ENCODE measurements around the genes TATDN3 and CENPF.

DNA sequence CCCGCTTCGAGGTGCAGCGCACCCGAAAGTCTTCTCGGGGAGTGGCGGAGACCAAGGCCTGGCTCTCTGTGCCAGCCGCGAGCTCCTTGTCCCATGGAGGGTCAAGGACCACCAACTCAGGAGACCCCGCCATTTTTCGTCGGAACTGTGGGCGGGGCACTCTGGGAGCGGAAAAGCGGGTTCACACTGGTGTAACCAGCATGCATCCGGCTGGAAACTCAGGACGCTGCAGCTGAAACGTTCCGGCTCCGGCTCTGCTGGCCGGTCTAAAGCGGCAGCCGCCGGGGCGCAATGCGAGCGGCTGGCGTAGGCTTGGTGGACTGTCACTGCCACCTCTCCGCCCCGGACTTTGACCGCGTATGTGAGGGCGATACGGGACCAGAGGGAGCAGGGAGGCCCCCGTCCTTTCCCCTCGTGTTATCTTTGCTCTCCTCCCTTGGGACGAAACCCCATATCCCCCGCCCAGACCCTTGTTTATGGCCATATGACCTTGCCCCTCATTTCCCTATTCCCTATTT lies at the start of gene TATDN3:
TATDN3 (plus strand) TSS at position 264 of the 518 bp plus-strand sequence.
- PRO-cap = bidirectional peak, plus-strand start at position 296 of the sequence, minus-strand start at position 147 of the sequence

- PRO-cap = no peak
Observed at GRCh38 chr1:212858624-212859280, 677 bp downstream of the FLVCR1 start.

GRCh38 chr1:213582486-213582728 lies 405.4 kb upstream of the PROX1 start:
- PRO-cap = unidirectional peak, plus-strand start at chr1:213582620

GRCh38 chr1:214004525-214004867 lies 16.7 kb downstream of the PROX1 start:
- PRO-cap = no peak

- PRO-cap = no peak
Observed at GRCh38 chr1:214318814-214319481, 38.0 kb downstream of the SMYD2 start.

DNA sequence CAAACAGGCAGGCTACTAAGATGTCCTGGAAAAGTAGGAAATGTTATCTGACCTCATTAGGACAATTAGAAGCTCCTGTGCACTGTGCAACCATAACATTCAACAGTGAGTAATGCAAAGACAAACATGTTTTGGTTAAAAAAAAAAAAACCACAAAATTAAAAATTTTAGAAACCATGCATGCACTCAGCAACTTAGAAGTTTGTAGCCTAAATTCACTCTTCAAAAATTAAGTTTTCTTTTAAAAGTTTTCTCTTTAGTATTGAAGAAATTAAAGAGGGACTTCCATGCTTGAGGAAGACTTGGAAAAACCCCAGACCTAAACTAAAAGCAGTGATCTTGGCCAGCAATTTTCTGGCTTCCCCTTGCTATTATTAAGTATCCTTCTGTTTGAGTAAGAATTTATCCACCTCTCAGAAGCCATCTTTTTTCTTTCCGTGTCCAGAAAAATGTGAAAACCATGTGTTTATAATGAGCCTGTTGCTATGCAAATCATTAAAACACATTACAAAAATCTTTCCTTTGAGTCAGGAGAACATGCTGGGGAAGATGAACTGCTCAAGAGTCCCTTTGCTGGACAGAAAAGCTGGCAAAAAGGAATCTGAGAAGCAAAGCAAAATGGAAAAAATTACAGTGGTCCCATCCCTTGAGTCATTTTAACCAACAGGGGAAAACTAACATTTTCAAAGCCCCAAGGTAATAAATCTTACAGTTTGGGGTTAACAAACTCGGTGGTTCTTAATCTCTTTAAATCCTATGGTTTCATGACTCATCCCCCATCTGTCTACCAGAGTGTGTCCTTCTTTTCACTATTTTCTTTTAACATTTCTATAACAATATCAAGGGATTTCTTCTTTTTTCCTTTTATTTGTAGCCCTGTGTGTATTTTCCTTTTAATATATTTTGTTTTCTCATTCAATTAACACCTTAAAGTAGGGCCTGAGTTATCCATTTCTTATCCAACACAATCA lies 105.7 kb downstream of the PTPN14 start:
- PRO-cap = no peak

DNA sequence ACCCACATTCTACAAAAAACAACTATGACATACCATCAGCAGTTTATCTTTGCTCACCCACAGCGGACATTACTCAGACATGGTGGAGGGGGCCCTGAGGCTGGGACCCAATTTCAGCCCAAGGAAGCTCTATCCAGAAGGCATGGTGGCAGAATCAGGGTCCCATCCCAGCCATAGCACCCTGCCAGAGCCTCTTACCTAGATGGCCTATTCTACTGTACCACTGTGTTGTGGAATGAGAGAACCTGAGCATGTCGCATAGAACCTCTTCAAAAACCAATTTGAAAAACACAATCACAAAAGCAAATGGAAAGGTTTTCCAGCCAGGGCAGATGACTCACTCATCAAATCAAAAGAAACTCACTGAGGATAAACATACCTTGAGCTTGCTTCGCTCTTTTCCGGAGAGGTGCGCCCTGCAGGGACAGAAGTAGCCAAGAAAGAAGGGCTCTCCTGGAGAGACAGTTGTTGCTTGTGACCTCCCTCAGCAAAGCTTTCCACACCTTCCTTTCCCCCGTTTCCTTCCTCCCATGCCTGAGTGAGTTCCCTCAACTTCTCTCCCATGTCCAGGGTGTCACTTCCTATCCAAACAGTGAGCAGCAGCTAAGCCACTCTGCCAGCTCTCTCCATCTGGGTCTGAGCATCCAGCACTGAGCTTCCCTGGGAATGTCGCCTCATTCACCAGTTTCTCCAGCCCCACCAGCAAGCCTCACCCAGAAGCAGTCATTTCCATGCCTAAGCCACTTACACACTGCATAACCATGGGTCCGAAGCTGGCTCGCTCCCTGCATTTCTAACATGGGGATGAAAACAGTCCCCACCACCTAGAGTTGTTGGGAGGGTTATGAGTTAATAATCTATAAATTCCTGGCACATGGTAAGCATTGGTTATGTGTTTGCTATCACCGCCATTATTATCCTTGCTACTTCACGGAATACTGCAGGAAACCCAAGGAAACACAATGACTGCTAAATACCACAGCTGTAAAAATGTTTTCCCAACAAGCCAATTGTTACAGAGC lies 75.1 kb downstream of the PTPN14 start:
- PRO-cap = no peak

GRCh38 chr1:214602740-214603872 lies at the start of gene CENPF:
Gene CENPF, plus strand, starts transcription at chr1:214603195.
- PRO-cap = bidirectional peak, plus-strand start at chr1:214603195, minus-strand start at chr1:214603039

DNA sequence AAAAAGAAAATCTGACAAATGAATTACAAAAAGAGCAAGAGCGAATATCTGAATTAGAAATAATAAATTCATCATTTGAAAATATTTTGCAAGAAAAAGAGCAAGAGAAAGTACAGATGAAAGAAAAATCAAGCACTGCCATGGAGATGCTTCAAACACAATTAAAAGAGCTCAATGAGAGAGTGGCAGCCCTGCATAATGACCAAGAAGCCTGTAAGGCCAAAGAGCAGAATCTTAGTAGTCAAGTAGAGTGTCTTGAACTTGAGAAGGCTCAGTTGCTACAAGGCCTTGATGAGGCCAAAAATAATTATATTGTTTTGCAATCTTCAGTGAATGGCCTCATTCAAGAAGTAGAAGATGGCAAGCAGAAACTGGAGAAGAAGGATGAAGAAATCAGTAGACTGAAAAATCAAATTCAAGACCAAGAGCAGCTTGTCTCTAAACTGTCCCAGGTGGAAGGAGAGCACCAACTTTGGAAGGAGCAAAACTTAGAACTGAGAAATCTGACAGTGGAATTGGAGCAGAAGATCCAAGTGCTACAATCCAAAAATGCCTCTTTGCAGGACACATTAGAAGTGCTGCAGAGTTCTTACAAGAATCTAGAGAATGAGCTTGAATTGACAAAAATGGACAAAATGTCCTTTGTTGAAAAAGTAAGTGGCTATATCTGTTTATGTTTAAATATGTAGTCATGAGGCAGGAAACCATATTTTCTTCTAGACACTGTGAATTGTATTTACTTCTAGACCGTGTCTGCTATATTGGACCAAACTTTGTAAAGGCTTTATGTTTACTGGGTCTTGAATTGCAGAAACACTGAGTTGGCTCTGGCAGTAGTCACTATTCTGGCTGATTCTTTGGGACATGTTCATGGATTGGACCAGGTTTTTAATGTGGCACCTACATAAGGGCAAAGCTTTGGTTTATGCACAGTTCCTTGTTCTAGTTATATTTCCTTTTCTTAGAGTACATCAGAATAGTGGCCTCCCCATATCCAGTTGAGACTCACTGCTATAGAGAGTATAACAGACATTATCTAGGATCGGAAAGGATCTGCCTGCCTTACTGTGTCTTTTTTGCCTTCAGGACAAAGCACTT lies 44.1 kb downstream of the CENPF start:
- PRO-cap = no peak

DNA sequence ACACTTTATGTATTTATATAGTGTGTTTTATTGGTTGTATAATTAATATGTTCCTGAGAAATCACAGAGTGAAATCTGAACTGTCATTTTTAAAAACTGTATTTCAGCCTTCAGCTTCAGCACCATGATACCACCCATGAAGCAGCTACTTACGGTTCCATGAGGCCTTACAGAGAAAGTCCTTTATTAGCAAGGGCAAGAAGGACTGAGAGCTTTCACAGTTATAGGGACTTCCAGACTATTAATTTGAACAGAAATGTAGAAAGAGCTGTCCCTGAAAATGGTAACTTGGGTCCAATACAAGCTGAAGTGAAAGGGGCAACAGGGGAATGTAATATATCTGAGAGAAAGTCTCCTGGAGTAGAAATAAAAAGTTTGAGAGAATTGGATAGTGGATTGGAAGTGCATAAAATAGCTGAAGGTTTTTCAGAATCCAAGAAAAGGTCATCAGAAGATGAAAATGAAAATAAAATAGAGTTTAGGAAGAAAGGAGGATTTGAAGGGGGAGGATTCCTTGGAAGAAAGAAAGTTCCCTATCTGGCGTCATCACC lies 52.9 kb downstream of the KCTD3 start:
- PRO-cap = no peak

DNA sequence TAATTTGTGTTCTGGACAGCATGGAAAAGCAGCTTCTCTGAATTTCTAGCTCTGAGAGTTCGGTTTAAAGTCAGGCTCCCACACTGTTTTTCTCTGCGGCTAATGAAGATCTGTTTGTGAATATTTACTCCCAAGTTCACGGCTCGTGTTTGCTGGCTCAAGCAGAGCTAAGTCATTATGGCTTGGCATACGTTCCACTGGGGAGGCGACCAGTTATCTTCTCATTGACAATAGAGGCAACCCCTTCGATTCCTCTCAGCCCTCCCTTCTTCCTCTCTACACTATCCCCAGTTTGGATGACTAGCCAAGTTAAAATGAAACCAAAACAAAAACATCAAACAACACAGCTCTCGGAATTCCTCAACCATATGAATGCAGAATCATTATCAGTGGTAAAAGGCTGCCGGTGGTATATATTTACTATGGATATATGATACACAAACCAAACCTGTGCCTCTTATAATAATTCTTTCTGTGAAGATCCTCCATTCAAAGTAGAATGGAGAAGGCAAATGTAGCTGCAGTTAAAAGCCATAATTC lies 108.1 kb upstream of the USH2A start:
- PRO-cap = no peak

GRCh38 chr1:216625880-216626264 lies 97.4 kb downstream of the ESRRG start:
- PRO-cap = no peak

GRCh38 chr1:217695754-217696218 lies 64.6 kb downstream of the SPATA17 start:
- PRO-cap = no peak

- PRO-cap = no peak
Observed at GRCh38 chr1:217924713-217925317, 293.7 kb downstream of the SPATA17 start.

DNA sequence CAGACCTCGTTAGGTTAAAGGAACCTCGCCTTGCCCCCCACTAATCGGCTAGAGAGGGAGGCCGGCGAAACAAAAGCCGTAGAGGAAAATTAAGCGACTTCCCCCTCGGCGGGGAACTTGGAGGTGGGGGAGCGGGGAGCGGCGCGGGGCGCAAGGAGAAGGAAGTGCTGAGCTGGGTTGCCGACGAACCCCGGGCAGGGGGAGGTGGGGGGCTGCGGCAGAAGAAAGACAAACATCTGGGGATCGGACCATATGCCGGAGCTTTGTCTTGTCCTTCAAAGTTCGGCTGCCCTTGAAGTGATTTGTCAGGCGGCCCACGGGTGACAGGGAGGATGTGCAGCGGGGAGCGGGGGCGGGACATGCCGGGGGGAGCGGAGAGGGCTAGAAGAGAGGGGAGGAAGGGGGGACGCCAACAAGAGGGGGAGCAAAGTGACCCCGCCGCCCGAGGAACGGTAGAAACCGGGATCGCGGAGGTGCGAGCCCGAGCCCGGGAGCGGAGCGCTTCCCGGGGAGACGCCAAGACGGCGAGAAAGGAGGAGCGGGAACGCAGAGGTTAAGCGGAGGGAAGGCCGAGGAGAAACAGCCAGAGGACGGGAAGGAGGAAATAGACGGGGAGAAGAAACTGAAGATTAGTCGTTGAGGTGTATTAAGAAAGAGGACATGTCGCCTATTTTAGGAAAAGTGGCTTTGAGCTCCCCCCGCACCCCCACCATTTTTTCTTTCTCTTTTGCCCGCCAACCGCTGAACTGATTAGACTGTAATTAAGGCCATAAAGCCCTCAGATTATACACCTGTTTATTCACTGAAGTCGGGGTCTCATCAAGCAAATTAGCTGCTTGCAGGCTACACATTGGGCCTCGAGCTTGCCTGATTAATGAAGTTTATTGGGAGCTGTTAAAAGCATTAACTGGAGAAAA lies 119.7 kb upstream of the RRP15 start:
- PRO-cap = no peak

- PRO-cap = unidirectional peak, minus-strand start at chr1:218347369
Observed at GRCh38 chr1:218347252-218348092, 2.3 kb downstream of the TGFB2 start.

DNA sequence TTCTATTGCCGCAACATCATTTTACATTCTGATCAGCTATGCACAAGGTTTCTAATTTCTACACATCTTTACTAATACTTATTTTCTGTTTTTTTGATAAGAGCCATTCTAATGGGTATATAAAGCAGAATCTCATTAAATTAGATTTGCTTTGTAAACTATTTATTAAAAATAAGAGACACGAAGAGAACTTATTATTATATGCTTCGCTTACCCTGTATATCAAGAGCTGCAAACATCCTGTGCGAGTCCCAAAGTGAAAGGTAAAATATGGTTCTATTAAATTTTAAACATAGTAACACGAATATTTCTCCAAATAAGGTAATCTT lies 458 bp upstream of the LYPLAL1 start:
- PRO-cap = no peak

GRCh38 chr1:219981178-219981627 lies 52.8 kb upstream of the SLC30A10 start:
- PRO-cap = no peak

- PRO-cap = no peak
Observed at GRCh38 chr1:220019858-220020251, 26.4 kb downstream of the EPRS1 start.

DNA sequence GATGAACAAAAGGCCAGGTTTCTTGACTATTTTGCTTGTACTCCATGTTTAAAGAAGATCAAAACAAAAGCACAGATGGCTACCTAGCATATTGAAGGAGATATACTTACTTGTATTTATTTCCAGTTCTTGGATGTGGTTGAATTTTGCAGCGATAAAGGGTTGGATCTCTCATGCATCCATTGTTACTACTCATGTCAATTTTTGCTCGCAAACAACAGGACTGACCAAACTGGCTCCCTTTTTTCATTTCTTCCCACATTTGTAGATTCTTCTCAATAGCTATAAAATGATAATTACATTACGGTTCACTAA lies 24.1 kb downstream of the EPRS1 start:
- PRO-cap = no peak